ENCODE measurements around a stretch of chr2.

DNA sequence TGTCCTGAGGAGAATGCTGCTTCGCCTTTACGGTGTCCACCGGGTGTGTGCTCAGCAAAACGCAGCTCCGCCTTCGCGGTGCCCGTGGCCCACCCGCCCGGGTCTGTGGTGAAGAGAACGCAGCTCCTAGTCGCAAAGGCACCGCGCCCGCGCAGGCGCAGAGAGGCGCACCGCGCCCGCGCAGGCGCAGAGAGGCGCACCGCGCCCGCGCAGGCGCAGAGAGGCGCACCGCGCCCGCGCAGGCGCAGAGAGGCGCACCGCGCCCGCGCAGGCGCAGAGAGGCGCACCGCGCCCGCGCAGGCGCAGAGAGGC lies 35.6 kb downstream of the FAM110C start:
- PRO-cap, 8 experiments, result no peak in any of the 8 experiments

DNA sequence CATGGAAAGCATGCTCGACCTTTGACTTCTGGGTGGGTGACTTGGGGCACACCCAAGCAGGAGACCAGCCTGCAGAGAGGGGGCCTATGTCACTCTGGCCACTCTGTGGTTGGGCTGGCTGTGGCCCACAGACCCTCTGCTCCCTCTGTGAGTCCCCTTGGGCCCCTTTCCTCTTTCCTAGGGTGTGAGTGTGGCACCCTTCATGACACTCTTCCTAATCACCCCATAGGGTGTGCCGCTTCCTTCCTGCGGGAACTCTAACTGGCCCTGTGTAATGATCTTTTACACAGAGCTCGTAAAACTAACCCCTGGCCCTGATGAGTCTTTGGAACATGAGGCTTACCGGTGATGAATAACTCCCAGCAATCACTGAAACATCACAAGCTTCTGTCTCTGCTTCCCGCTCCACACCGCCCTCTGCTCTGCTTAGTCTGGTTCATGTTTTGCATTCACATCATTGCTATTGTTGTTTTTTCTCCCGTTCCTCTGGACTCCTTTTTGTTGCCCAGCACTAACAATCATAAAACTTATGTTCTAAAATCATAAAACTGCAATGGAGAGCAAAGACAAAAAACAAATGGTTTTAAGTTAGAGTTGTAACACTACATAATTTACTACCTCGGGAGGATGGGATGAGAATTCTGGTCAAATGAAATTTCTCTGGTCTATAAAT lies 101.1 kb downstream of the SH3YL1 start:
- PRO-cap, 8 experiments, result no peak in any of the 8 experiments

GRCh38 chr2:260290-261172 lies 3.3 kb downstream of the SH3YL1 start:
- PRO-cap, 8 experiments, result no peak in any of the 8 experiments

GRCh38 chr2:265024-266151 lies 641 bp downstream of the ACP1 start:
- PRO-cap, 8 experiments, result peak in 8 of 8 experiments; most common plus-strand start chr2:265232 (in 2); most common minus-strand start chr2:265204 (in 8)

GRCh38 chr2:592392-592655 lies 84.9 kb downstream of the TMEM18 start:
- PRO-cap, 8 experiments, result no peak in any of the 8 experiments

DNA sequence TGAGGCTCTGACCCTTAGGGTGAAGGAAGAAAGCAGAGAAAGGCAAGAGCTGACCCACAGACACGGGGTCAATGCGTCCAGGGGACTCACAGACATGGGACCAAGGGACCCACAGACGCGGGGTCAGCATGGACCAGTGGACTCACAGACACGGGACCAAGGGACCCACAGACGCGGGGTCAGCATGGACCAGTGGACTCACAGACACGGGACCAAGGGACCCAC lies 28.8 kb downstream of the TMEM18 start:
- PRO-cap, 8 experiments, result no peak in any of the 8 experiments

DNA sequence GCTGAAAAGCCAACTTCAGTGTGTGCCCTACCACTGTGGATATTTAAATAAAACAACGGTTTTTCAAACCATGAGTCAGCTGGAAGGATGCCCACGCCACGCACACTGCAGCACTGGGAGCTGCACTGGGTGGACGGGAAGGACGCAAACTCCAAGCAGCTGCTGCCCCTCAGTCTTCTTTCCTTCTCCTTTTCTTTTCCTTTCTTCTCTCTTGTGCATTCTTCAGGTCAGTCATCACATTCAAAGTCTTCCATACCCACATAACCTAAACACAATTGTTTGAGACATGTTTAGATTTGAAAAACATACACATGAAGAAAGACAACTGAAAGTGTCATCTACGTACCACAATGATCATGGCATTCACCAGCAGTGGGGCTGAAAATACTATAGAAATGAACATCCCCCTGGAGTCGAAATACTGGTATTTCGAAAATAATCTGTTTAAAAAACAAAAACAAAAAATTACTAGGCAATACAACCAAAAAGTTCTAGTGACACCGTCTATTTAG lies 7.7 kb downstream of the TMEM18 start:
- PRO-cap, 8 experiments, result no peak in any of the 8 experiments

GRCh38 chr2:690813-691400 lies 13.7 kb upstream of the TMEM18 start:
- PRO-cap, 8 experiments, result no peak in any of the 8 experiments

DNA sequence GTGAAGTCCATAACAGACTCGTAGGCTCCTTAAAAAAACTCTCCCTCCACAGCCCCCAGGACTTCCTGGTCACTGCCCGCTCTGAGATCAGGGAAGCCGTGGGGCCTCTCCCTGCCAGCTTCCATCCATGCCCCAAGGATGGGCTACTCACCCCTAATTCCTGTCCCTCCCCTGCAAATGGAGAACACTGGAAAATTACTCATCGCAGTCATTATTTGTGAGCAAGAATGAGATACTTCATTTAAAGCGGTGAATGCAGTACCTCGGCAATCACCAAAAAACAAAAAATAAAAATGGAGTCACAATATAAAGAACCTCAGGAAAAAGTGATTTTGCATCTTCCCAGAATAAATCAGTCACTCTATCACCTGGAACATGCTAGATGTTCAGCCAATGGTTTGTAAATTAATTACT lies 2.6 kb downstream of the TPO start:
- PRO-cap, 8 experiments, result no peak in any of the 8 experiments

- PRO-cap, 8 experiments, result no peak in any of the 8 experiments
Observed at GRCh38 chr2:1503354-1504165, 90.3 kb downstream of the TPO start.

DNA sequence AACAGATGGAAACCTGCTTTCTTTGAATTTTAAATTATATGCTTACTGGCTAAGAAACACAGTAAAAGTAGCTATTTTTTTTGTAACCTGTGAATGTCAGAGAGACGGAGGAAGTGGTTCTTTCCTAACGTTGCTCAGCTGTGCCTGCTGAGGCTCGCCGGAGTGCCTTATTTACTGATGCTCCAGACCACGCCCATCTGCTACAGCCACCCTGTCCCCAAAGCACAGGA lies 134.7 kb downstream of the PXDN start:
- PRO-cap, 8 experiments, result no peak in any of the 8 experiments

- PRO-cap, 8 experiments, result no peak in any of the 8 experiments
Observed at GRCh38 chr2:1676359-1676936, 67.9 kb downstream of the PXDN start.

DNA sequence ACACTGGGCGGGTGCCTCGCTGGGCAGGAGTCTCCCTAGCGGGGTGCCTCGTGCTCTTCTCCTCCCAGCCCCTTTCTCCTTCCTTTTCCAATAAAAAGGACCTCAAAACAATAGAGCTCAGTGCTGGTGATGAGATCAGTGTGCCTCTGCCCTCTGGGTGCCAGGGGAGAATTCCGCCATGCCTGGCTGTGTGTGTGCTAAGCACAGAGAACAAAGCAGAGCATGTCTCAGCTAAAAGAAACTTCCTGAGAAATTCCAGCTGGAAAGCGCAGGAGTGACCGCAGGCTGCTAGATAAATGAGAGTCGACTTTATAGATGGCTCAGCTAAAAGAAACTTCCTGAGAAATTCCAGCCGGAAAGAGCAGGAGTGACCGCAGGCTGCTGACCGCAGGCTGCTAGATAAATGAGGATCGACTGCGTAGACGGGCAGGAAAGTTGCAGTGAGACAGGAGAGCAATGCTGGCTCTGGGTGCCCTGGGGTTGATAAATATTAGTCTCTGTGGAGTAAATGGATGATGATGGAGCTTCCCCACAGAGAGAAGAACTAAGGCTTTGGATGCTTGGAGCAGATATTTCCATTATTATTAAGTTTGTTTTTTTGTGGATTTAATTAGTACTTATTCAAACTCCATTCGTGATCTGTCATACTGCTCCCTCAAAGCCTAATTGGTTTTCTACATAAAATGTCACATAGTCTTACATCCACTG lies 11.5 kb upstream of the PXDN start:
- PRO-cap, 8 experiments, result no peak in any of the 8 experiments

- PRO-cap, 8 experiments, result no peak in any of the 8 experiments
Observed at GRCh38 chr2:2249921-2250210, 81.2 kb downstream of the MYT1L start.

- PRO-cap, 8 experiments, result no peak in any of the 8 experiments
Observed at GRCh38 chr2:2324889-2325238, 6.2 kb downstream of the MYT1L start.

- PRO-cap, 8 experiments, result no peak in any of the 8 experiments
Observed at GRCh38 chr2:2646467-2646967, 315.4 kb upstream of the MYT1L start.

DNA sequence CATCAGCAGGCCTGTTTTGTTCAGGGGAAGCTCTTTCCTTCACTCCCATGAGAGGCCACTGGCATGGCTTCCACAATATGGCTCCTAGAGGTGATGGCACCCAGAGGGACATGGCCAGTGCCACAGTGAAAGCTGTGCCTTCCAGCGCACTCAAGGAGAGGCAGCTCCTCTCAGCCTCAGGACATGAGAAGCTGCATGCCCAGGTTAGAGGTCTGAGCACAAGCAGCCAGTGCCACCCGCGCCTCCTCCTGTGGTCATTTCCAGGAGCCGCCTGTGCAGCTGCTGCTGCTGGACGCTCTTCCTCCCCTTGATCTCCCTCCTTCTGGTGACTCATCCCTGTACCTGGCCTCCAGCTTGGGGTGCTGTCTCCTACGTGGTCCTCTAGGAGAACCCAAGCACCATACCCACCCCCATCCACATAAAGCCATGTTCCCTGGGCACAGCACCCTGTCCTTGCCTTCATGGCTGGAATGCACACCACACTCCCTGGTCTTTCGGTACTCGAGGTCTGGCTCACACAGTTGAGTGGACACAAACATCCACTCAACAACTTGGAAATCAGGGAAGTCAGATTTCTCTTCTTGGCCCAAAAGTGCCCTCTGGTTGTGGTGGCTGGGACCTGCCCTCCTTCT lies 96.9 kb downstream of the EIPR1 start:
- PRO-cap, 8 experiments, result no peak in any of the 8 experiments

DNA sequence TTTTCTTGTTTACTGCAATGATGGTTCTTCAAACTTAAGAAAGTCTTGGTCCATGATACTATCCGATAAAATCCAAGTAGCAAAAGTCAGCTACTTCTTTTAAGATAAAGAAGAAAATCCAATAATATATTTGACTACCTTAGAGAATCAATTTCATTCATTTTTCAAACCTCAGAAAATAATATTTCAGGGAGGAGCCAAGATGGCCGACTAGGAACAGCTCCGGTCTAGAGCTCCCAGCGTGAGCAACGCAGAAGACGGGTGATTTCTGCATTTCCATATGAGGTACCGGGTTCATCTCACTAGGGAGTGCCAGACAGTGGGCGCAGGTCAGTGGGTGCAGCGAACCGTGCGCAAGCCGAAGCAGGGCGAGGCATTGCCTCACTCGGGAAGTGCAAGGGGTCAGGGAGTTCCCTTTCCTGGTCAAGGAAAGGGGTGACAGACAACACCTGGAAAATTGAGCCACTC lies 8.5 kb downstream of the EIPR1 start:
- PRO-cap, 8 experiments, result no peak in any of the 8 experiments

GRCh38 chr2:3403724-3403965 lies 24.2 kb downstream of the TRAPPC12 start:
- PRO-cap, 8 experiments, result peak in 1 of 8 experiments; most common minus-strand start chr2:3403818 (in 1)

DNA sequence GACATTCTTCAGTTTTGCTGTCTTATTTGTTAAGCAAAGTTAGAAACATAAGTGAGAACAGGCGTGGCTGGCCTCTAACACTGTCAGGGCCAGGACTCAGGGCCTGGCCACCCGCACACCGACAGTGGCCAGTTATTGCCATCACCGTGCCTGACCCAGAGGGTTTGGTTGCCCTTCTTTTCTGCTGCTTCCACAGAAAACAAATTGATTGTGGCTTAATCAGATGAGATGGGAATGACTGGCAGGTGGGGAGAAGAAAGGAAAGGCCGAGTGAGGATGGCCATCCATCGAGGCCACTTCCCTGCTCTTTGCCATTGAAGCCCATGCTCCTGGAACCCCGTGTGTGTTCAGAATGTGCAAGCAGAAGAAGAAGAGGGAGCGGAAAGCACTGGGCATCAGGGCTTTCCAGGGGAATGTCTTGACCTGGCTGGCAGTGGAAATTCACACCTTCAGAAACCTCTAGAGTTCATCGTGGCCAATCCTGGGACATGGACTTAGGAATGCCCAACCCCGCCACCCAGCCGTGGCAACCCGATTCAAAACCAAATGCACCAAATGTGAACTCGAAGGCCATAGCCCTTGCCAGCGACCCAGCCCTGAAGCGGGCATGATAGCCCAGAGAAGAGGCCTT lies 69.6 kb downstream of the ADI1 start:
- PRO-cap, 8 experiments, result no peak in any of the 8 experiments